Vein endothelial cell (primary cell): ENCODE results near the genes EFCAB12, RHO, H1-8, PLXND1, ALG1L2 and PIK3R4.

DNA sequence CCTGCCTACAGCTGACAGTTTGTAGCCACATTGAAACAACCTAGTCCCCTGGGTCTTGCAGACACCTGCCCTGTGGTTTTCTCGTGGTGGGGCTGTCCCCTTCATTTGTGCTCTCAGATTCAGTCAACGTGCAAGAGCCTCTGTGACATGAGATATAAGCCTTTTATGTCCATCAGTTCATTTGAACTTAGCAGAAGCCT is 2.2 kb upstream of the HMCES start:
- CAGE, long polyA plus RNA, result no peak

DNA sequence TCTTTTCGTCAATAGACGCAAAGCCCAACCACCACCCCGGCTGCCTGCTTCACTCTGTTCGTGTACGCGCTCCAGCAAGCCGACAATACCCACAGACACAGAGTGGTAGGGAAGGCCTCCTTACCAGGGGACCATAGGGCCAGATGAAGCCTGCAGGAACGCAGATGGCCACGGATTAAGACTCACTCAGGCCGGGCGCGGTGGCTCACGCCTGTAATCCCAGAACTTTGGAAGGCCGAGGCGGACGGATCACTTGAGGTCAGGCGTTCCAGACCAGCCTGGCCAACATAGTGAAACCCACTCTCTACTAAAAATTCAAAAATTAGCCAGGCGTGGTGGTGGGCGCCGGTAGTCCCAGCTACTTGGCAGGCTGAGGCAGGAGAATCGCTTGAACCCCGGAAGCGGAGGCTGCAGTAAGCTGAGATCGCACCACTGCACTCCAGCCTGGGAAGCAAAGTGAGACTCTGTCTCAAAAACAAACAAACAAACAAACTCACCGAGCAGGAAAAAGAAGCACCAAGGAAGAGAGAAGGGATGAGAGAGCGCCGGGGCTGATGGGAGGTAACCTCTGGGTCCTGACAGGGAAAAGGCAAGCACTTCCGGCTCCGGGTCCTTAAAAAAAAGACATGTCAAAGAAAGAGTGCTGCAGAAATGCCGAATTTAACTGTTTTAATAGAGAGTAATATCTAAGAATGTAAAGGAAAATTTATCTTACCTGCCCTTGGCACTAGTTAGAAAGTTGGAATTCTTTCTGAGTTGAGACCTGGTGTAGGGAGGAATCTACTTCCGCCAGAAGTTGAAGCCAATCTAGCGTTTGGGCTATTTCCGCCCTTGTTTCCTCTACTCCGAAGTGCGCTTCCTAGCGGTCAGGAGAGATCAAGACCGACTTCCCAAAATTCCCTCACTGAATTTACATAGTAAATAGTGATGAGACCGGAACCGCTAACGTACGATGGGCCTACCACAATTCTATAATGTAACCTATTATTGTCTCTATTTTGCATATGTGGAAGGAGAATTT is 29.2 kb downstream of the EFCAB12 start:
- CAGE, long polyA plus RNA, result no peak

DNA sequence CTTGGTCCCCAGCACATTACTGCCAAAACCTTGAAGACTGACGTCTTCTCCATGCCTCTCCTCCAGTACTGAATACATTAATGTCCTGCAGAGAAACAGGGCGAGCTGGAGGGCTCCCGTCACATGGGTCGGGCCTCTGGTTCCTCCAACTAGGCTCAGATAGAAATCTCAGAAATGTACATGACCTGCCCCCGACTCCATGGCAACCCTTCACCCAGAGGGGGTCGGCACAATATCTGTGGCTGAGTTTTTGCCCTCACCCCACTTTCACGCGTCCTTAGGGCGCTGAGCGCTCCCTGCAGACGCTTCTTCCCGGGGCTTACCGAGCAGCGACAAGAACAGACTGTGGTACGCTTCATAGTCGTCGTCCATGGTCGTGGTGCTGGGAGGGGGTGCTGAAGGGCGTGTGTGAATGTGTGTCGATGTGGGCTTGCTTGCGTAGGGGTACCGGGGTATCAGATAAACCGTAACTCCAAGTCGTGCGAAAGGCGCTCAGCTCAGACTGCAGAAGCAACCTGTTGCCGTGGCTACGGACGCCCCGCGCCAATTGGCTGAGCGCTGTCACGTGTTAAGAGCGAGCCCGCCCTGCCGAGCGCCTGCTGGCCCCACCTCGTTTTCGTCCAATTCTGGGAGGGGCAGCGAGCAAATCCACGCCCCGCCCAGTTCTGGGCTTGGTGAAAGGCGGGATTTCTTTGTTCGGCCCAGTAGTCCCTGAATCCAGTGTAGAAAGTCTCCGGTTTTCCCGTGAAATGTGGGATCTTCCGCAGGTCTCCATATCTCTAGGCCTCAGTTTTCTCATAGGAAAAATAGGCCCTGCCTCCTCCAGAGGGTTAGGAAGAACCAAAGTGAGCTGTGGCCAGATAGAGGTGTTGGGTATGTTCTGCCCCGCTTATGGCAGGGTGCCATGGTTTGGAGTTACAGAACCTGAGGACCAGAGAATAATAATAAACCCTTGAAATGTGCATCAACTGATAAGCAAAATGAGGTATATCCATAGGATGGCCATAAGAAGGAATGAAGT is at the start of gene EFCAB12:
TSS of gene EFCAB12 (minus strand) at position 520 of the 1,021 bp plus-strand sequence.
- CAGE, long polyA plus RNA, result no peak

DNA sequence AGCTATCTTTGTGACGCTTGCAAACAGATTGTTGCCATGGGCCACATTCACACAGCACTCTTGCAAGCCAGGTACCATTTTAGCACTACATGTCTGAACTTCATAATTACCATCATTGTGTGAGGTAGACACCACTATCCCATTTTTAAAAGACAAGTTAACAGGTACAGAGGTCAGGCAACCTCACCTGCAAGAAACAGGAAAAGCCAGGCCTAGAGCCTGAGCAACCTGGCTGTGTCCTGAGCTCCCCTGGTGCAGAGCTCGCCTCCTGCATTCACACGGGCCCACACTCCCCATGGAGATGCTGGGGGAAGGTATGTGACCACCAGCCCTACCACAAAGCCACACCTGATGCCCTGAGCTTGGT is 1.1 kb upstream of the EFCAB12 start:
- CAGE, long polyA plus RNA, result no peak

GRCh38 chr3:129433284-129434050 is 5.0 kb upstream of the EFCAB12 start:
- CAGE, long polyA plus RNA, result no peak

- CAGE, long polyA plus RNA, result no peak
Observed at GRCh38 chr3:129441114-129441759, 1.2 kb downstream of the IFT122 start.

DNA sequence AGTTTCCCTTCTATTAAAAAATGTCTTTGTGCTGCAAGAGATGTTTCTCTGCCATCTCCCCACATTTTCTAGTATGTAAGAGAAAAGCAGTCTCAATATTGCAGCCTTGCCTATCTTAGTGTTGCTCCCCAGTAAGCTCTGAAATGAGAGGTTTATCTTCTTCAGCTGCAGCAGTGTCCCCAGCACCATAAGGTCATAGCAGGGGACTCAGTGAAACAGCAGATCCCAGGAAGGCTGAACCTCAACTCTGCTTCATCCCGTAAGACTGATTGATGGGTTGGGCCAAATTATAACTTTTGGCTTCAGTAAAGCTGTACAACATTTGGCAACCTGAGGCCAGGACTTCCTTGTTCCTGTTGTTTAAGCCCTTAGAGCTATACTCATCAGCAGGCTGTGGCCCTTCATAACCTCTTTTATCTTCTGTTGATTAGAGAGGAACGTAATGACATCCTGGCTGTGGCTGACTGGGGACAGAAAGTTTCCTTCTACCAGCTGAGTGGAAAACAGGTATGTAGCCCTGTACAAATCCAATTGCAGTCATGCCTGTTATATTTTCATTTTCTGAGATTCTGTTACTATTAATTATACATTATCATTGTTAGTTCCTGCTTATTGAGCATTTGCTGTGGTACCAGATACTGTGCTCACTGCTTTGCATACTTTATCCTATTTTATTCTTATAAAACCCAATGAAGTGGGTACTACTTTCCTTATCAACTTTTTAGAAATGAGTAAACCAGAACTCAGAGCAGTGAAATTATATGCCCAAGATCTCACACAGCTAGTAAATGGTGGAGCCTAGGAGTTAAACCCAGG is 29.1 kb downstream of the IFT122 start:
- CAGE, long polyA plus RNA, result no peak

- CAGE, long polyA plus RNA, result no peak
Observed at GRCh38 chr3:129507326-129507897, 21.0 kb upstream of the RHO start.

DNA sequence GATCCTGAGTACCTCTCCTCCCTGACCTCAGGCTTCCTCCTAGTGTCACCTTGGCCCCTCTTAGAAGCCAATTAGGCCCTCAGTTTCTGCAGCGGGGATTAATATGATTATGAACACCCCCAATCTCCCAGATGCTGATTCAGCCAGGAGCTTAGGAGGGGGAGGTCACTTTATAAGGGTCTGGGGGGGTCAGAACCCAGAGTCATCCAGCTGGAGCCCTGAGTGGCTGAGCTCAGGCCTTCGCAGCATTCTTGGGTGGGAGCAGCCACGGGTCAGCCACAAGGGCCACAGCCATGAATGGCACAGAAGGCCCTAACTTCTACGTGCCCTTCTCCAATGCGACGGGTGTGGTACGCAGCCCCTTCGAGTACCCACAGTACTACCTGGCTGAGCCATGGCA is at the start of gene RHO:
TSS of gene RHO (plus strand) at position 199 of the 400 bp plus-strand sequence.
- CAGE, long polyA plus RNA, result no peak

DNA sequence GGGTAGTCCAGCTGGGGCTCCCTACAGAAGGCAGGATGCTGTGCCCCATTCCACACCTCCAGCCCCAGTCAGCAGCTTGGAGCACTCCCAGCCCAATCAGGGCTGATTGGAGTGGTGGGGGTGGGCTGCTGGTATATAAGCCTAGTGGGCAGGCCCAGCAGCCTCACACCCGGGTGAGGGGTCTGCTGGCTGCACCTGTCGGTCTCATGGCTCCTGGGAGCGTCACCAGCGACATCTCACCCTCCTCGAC is at the start of gene H1-8:
TSS of gene H1-8 (plus strand) at position 163 of the 250 bp plus-strand sequence.
- CAGE, long polyA plus RNA, result no peak

GRCh38 chr3:129586526-129587002 is 19.9 kb downstream of the PLXND1 start:
- CAGE, long polyA plus RNA, result no peak

DNA sequence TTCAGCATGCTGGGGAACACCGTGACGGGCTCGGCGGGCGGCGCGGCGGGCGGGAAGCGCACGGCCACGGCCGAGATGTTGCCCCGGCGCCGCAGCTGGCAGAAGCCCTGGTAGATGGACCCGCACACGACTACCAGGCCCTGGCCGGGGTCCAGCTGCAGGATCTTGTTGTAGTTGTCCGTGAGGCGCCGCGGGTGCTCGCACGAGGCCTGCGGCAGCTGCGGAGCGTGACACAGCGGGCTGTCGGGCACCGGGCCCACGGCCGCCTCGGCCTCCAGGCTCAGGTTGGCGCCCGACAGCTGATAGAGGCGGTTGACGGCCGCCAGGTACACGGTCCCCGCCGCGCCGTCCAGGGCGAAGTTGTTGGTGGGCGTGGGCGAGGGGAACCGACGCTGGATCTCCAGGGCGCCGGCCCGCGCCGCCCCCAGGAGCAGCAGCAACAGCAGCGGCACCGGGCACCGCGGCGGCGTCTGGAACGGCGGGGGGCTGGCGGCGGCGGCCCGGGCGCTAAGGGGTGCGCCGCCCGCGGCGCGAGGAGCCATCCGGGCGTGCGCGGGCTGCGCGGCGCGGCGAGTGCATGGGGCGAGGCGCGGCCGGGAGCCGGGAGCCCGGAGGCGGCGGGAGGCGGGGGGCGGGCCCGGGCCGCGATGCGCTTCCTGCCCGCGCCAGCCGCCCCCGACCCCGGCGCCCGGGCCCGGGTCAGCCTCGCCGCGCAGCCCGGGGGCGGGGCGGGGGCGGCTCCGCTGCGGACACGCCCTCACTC is at the start of gene PLXND1:
TSS of gene PLXND1 (minus strand) at position 579 of the 763 bp plus-strand sequence.
- CAGE, long polyA plus RNA, result no peak

GRCh38 chr3:129611748-129612667 is 5.5 kb upstream of the PLXND1 start:
- CAGE, long polyA plus RNA, result no peak

DNA sequence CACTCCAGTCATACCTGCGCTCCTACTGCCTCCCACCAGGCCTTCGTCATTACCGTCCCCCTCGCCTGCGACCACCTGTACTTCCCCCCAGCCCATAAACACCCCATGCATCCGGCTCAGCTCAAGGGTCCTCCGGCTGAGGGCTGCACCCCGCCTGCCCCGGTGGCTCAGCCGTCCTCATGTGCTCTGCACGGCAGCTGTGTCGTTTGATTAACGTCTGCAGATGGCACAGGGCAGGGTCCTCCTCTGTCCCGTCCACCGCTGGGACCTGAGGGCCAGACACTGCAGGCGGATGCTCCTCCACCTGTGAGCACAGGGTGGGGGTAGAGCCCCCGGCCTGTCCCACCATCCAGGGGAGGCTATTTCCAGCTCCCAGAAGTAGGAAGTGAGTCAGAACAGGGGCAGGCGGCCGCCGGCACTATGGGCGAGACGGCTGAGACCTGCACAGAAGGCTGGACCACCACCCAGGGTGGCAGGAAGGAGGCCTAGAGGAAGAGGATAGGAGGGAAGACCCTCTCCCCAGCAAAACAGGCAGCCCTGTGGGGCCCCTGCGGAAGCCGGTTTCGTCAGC is 12.4 kb upstream of the PLXND1 start:
- CAGE, long polyA plus RNA, result no peak

- CAGE, long polyA plus RNA, result no peak
Observed at GRCh38 chr3:129722033-129722485, 115.6 kb upstream of the PLXND1 start.

DNA sequence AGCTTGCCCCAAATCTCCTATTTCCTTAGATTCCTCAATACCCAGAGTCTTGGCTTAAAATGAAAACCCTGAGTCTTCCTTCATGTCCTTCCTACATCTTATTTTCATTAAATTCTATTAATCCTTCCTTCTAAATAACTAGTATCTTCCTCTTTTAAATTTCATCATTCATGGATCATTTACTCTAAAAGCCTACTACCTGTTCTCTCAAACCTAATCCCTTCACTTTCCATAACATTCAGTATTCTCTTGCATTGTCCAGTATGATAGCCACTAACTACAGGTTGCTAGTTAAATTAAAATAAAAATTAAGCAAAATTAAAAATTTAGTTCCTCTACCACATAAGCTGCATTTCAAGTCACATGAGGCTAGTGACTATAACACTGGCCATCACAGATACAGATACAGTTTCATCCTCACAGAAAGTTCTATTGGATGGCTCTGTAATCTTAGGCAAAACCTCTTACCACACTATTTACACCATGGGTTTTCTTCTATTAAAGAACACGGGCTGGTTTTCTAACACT is 112.8 kb downstream of the TMCC1 start:
- CAGE, long polyA plus RNA, result no peak

- CAGE, long polyA plus RNA, result no peak
Observed at GRCh38 chr3:130081460-130082066, at the start of gene ALG1L2. Gene ALG1L2 (plus strand): TSS chr3:130081831.

DNA sequence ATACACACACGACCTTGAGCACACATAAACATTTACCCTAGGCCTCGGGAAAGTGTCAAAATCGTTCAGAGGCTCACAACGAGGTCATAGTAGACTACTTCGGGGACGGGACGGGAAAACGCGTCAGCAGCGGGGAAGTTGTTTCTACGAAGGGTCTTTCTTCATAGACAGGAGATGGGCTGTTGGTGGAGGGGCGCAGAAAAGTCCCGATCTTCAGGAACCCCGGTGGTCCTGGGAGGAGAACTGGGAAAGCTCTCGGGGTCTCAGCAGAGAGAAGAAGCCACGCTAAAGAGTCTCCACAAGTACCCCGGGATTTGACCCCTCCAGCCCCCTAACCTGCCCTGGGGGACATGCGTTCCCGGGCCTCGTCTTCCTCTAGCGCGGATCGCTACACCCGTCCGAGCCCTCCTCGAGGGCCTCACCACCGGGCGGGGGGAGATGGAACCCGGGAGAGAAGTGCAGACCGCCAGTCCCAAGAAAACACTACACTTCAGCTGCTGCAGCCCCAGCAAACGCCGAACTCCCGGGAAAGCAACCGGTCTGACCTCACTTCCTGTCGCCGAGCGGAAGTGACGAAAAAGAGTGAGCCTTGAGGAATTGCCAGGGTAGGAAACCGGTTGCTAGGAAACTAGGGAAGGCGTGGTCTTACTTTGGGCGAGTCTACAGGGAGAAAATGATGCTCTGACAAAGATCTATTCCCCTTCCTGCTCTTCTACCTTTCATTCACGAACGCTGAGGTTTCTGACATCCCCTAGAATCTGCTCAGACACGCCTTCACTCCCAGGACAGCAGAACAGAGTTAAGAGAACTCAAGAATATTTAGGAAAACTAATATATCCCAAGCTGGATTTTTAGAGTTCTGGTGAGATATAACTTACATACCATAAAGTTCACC is at the start of gene PIK3R4:
TSS of gene PIK3R4 (minus strand) at position 548 of the 895 bp plus-strand sequence.
- CAGE, long polyA plus RNA, result no peak

DNA sequence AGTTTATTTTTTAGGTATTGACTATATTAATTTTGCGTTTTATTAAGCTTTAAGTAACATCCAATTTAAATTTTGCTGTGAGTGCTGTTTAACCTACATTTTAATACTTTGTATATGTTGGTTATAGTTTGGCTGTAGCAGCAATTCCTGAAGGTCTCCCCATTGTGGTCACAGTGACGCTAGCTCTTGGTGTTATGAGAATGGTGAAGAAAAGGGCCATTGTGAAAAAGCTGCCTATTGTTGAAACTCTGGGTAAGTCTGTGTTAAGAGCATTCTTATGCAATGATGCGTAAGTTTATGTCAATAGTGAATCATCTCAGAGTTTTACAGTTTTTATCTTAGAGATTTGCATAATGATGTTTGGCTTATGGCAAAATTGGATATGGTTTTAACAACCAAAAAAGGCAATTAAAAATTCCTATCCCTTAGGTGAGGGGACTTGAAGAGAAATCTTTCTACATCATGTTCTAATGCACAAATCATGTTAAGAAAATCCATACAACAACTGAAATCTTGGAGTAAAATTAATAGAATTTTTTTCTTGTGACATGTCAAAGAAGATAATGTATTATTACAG is 62.7 kb downstream of the ASTE1 start:
- CAGE, long polyA plus RNA, result no peak

DNA sequence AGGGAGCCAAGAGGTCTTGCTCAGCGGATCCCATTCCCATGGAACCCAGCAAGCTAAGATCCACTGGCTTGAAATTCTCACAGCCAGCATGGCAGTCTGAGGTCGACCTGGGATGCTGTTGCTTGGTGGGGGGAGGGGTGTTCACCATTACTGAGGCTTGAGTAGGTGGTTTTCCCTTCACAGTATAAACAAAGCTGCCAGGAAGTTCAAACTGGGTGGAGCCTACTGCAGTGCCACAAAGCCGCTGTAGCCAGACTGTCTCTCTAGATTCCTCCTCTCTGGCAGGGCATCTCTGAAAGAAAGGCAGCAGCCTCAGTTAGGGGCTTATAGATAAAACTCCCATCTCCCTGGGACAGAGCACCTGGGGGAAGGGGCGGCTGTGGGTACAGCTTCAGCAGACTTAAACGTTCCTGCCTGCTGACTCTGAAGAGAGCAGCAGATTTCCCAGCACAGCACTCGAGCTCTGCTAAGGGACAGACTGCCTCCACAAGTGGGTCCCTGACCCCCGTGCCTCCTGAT is 15.7 kb downstream of the NEK11 start:
- CAGE, long polyA plus RNA, result no peak